ENCODE data around the gene COQ5.

- PRO-cap: no peak
These were observed 17.4 kb downstream of the PRKAB1 start for GRCh38 chr12:119685198-119685842.

DNA sequence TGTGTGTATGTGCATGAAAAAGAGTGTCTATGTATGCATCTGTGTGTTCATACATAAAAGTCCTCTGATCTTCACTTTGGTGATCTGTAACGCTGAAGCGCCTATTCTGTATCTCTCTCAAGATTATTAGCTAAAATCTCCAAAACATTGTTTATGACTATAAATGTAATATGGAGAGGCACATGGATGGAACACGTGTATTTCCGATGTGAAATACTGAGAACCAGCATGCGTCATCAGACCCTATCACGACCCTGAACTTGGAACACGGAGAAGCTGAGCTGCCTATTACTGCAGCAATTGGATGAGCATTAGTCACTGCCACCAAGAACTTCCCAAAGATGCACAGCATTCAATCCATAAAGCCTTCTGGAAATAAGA is 61.9 kb downstream of the PRKAB1 start:
- PRO-cap: no peak

GRCh38 chr12:119868816-119869434 is 8.2 kb downstream of the CIT start:
- PRO-cap: no peak

- PRO-cap: no peak
These were observed 19.9 kb downstream of the RAB35 start for GRCh38 chr12:120096308-120097391.

- PRO-cap: no peak
These were observed 1.2 kb upstream of the RAB35 start for GRCh38 chr12:120117805-120118126.

DNA sequence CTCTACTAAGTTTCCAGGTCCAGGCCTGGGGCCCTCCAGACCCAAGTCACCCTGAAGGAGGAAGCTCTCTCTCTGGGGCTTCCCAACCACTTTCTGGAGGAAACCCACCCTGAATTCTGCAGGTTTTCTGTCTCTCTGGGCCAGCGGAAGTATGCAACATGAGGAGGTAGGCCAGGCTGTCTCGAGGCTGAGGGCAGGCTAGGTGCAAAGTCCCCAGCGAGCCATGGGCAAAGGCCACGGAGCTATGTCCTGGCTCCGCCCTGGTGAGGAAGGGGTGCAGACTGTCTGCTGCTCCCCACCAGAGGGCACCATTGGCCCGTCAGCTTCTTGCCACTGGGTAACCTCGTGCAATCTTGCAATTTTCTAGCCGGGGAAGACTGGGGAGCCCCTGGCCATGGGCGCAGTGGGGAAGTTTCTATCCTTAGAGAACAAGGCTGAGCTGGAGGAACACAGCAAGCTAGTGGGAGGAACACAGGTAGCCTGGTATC is 27.4 kb upstream of the RPLP0 start:
- PRO-cap: no peak

DNA sequence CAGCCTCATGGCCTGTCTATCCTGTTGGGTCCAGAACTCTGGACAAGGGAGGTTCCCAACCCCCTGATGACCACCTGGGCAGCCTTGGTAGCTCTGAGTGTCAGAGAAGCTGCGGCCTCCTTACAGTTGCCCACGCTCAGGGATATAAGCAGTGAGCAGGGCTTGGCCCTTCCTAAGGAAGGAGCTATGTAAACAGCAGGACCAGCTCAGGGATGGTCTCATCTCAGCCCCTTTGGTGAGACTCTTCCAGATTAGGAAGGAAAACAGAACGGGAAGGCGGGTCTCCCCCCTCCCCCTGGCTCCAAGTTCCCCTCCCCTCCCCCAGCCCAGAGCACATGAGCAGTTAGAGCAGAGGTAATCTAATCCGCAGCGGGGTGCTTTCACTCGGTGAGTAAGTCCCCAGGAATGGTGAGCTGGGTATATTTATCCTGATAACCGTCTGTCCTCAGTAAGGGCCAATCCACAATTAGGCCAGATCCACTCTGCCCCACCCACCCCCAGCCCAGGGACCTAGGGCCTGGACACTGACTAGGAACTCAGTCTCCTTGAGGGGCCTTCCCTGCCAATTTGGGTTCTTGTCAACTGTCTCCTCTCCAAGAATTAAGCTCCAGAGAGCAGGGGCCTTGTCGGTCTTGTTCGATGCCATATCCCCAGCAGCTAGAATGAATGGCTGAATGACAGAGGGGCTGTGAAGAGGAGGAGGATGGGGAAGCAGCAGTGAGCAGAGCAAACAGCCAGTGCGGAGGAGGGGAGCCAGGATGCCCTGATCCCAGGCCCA is 29.6 kb upstream of the RPLP0 start:
- PRO-cap: bidirectional peak, plus-strand start at position 505 of the sequence, minus-strand start at position 472 of the sequence

GRCh38 chr12:120240307-120241110 is 25.0 kb downstream of the PXN start:
- PRO-cap: no peak

DNA sequence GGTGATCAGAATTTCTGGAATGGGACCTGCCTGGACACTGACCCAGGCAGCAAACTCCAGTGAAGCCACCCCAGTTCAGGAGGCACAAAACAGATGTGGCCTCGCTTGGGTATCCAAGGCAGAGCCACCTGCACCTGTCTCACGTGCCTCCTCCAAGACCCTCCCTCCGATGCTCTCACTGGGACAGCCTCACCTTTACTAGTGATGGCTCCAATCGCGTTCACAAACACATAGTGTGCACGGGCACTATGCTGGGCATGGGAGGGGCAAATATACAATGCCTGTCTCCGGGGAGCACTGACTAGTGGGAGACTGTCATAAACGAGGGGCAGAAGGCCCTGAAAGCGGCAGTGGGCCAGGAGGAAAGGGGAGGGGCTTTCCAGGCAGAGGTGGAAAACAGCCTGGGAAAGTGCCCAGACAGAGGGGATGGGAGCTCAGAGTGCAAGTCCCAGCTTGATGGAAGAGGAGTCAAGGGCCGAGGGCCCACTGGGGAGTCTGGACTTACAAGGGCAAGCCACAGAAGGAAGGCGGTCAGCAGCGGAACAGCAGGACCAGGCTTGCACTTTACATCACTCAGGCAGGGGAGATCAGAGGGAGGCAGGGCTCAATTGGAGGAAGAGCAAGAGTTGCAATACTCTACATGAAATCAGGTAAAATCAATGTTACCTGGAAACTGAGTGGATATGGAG is 24.1 kb downstream of the PXN start:
- PRO-cap: unidirectional peak, plus-strand start at position 416 of the sequence

GRCh38 chr12:120308680-120308942 is 6.5 kb downstream of the SIRT4 start:
- PRO-cap: no peak

GRCh38 chr12:120369423-120370539 is 817 bp upstream of the MSI1 start:
- PRO-cap: no peak

DNA sequence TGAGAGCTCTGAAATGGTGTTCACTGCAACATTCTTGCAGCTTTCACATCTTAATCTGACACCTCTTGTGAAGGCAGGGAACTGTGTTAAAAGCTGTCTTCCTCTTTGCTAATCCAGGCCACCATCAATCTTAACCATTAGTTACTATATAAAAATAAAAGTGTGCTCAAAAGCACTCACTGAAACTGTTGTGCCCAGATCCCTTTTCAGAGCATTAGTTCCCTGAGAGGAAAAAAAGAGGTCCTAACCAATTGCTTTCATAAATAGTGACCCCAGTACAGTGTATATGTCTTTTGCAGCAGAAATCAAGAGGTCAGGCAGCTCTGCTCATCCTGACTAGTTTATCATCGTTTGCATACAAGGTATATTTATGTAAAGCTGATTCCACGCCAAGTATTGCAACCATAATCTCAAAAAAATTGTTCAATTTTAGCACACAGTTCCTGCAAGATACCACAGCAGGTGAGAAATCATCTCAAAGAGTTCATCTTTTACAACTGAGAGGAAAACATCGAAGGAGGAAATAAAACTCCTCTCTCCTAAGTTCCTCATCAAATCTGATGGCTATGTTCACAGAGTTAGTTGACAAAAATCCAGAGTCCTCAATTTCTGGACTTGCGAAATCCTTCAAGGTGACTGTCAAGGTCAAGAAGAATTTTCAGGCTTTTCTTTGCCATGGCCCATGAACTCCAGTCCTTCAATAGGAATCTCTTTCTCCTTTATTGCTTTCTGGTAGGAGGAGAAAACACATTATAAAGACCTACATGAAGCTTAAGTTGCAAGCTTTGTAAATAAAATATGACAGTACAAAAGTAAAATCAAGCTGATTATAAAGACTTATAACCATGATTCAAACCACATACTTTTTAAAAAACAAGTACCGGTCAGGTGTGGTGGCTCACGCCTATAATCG is 1.7 kb downstream of the TRIAP1 start:
- PRO-cap: no peak

DNA sequence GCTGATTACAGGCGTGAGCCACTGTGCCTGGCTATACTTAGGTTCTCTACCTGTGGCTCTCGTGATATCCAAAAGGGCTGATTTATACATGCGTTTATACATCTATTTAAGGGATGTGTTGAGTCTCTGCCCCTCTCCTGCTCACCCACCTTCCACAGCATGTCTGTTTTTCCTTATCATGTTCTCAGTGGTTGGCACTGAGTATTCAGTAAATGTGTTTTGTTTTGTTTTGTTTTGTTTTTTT is 2.9 kb downstream of the GATC start:
- PRO-cap: no peak

GRCh38 chr12:120465458-120465984 is 4.0 kb downstream of the SRSF9 start:
- PRO-cap: no peak

GRCh38 chr12:120528780-120529634 is at the start of gene COQ5:
Gene COQ5, minus strand, starts transcription at chr12:120529158.
- PRO-cap: bidirectional peak, plus-strand start at chr12:120529250, minus-strand start at chr12:120529155

- PRO-cap: no peak
These were observed 14.0 kb downstream of the RNF10 start for GRCh38 chr12:120548113-120548519.

DNA sequence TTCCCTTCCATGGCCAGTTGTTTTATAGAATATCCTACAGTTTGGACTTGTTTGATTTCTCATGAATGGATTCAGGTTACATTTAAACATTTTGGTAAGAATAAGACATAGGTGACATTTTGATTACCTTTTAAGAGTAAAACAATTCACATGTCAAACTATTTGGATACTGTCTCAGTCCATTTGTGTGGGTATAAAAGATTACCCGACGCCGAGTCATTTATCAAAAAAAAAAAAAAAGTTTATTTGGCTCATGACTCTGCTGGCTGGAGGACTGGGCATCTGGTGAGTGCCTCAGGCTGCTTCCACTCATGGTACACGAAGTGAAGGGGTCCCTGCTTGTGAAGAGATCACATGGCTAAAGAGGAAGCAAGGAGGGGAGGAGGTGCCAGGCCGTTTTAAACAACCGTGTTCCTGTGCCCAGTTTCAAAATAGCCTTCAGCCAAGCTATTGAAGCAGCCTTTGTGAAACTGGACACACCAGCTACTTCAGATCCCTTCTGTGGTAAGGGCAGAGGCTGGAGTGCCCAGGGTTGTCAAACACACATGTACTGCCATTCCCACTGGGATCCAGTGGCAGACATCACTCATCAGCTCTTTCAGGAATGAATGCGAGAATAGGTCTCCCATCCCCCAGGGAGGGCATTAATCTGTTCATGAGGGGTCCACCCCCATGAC is 7.7 kb downstream of the POP5 start:
- PRO-cap: no peak

DNA sequence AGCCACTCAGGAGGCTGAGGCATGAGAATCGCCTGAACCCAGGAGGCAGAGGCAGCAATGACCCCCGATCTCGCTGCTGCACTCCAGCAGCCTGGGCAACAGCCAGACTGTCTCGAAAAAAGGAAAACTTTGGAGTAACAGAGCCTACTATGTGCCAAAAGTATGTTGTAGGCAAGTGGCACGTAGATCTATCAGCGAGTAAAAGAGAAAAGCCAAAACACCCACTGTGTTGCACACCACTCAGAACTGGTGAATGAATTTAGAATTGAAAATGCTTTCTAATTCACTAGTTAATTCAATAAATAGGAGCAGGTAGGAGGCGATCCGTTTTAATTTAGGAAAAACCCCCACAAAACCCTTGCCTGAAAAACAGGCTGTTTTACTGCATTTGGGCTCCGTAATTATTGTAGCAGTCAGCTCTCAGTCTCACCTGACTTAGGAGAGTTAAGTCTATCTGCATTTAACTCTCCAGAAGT is 1.0 kb downstream of the POP5 start:
- PRO-cap: no peak

DNA sequence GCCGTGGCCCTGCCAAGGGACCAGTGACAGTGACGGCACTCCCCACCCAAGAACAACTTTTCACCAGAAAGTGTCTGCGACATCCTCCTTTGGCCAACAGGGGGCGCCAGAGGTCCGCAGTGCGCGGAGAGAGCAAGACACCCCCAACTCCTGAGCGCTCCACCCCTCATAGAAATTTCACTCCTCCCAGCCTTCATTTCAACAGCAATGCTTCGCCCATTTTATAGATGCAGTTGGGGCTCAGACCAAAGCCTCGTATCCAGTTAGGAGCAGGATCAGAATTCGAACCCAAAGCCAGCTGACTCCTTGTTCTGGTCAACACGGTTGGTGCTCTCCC is 2.2 kb upstream of the POP5 start:
- PRO-cap: no peak

DNA sequence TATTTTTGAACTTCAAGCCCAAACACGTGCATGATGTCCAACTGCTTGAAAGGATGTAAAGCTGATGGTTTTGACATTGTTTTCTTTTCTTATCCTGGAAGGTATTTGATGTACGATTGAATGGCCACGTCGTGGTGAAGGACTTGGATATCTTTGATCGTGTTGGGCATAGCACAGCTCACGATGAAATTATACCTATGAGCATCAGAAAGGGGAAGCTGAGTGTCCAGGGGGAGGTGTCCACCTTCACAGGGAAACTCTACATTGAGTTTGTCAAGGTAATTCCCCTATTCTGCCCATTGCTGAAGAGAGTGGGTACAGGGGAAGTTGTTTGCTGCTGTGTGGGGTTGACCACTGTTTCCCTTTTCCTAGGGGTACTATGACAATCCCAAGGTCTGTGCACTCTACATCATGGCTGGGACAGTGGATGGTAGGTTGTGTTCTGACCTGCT is 7.8 kb downstream of the MLEC start:
- PRO-cap: no peak

Data from cardiac septum (tissue), 1 donor.